Peritoneum (tissue), 1 donor: ENCODE data around the gene SNX3.

- PRO-cap, result no peak
Observed at GRCh38 chr6:106129518-106130066, 43.5 kb downstream of the PRDM1 start.

GRCh38 chr6:106309830-106310416 is 15.6 kb downstream of the ATG5 start:
- PRO-cap, result no peak

DNA sequence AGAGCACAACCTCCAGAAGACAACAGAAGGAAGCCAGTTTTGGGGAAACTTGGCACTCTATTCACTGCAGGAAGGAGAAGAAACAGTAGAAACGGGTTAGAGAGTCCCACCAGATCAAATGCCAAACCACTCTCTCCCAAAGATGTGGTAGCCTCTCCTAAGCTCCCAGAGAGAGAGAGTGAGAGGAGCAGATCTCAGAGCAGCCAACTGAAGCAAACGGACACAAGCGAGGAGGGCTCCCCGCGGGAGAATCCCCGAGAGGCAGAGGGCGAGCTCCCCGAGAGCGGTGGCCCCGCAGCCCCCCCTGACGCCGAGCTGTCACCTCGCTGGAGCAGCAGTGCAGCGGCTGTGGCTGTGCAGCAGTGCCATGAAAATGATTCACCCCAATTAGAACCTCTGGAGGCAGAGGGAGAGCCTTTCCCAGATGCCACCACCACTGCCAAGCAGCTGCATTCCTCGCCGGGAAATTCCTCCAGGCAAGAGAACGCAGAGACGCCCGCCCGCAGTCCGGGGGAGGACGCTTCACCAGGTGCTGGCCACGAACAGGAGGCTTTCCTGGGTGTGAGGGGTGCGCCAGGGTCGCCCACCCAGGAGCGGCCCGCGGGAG is 117.8 kb downstream of the RTN4IP1 start:
- PRO-cap, result no peak

GRCh38 chr6:106513615-106514318 is 115.5 kb downstream of the RTN4IP1 start:
- PRO-cap, result no peak

GRCh38 chr6:106541042-106541241 is 88.4 kb downstream of the RTN4IP1 start:
- PRO-cap, result no peak

- PRO-cap, result no peak
Observed at GRCh38 chr6:106694321-106694722, 64.9 kb downstream of the QRSL1 start.

GRCh38 chr6:106750579-106751108 is 121.3 kb downstream of the QRSL1 start:
- PRO-cap, result no peak

- PRO-cap, result no peak
Observed at GRCh38 chr6:106888091-106888848, 86.3 kb downstream of the CD24 start.

DNA sequence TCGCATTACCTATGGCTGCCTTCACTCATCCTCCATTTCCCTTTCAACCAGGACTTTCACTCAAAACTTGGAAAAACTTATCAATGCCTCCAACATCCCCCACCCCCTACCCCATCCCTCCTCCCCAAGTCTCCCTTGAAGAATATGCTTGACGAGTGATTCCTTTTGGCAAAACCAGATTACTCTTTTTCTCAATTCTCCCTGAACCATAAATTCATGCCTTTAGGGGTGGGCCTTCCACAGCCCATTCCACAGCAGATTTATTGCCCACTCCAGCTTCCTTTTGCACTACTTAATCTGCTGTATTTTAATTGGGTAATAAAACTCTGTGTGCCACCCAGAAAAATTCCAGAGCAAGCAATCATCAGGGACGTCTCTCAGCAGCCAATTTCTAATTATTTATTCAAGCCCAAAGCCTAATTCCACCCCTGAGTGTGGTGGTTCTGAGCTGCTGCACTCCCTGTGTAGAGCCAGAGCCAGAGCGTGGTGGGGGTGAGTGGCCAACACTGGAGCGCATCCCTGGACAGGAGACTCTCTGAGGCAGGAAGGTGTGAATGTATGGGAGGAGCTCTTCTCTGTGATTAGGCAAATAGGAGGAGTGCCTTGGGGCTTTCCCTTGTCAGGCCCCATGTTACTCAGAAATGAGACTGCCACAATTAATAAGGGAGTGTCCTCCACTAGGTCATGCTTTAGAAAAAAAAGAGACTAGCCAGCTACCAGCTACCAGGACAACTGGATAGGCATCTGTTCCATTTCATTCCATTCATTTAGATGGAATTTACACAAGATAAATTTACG is 66.2 kb downstream of the CD24 start:
- PRO-cap, result no peak

- PRO-cap, result no peak
Observed at GRCh38 chr6:106972298-106972911, 2.1 kb downstream of the CD24 start.

- PRO-cap, result no peak
Observed at GRCh38 chr6:106976394-106976755, 1.8 kb upstream of the CD24 start.

GRCh38 chr6:107489319-107490024 is 445 bp upstream of the SOBP start:
- PRO-cap, result no peak

DNA sequence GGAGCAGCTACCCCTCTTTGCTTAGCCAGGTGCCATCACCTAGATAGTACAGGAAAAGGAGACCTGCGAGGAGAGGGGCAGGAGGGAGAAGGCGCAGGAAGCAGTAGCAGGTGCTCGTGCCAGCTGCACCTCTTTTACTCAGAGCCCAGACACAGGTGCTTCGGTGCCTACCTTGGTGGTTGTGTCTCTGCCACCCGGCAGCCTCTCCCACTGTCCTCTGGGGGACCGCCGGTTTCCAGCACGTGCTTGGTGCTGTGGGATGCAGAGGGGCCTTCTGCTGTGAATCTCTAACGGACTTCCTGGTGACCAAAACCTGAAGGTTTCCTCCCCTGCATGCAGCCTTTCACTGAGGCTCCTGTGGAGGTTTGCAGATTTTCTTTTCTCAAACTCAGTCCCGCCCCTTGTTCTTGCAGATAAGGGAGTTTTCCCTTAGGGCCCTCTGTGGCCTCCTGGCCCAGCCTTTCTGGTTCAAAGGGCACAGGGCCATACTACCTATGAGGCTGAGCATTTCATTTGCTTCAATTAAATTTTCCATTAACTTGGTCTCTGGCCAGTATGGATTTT is 92.2 kb downstream of the SCML4 start:
- PRO-cap, result no peak

DNA sequence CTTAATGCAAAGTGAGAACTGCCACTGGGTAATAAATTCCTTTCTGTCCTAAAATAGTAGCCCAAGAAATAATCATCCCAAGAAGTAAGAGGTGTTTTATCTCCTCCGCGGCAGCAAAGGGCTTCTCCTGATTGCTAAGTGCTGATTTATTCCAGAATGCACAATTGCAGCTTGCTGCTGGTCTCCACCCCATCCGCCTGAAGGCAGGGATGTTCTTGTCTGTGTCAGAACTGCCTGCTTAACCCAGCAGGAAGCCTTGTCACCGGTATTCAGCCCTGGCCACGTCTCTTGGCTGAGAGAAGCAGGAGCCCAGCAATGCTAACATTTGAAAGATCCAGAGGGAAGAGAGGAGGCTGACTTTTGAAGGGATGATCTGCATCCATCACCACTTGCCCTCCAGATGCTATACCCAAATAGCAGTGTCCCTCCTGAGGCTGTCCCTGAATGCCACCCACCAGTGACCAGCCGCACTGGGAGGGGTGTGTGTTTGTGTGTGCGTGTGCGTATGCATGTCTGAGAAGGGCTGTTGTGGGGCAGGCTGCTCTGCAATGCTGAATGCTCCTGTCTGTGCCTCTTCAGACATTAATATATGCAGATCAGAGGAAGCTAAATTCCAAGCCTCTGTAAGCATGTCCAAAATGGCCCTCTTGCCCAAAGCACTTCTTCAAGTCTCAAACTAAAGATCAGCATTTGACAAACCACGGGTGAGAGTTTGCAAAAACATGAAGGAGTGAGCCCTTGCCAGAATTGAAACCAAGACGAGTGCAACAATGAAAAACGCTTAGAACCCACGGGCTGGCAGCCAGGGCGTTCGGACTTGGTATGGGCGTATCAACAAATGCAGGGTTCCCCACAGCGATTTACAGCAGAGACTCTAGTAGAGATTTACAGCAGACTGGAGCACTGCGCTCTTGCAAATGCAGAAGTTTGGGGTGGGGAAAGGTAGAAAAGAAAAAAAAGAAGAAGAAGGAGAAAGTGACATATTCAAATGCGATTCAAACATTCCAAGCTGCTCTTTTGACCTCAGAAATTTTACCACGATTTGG is 3.9 kb downstream of the SCML4 start:
- PRO-cap, result no peak

GRCh38 chr6:107890794-107891891 is 66.9 kb downstream of the SEC63 start:
- PRO-cap, result no peak

DNA sequence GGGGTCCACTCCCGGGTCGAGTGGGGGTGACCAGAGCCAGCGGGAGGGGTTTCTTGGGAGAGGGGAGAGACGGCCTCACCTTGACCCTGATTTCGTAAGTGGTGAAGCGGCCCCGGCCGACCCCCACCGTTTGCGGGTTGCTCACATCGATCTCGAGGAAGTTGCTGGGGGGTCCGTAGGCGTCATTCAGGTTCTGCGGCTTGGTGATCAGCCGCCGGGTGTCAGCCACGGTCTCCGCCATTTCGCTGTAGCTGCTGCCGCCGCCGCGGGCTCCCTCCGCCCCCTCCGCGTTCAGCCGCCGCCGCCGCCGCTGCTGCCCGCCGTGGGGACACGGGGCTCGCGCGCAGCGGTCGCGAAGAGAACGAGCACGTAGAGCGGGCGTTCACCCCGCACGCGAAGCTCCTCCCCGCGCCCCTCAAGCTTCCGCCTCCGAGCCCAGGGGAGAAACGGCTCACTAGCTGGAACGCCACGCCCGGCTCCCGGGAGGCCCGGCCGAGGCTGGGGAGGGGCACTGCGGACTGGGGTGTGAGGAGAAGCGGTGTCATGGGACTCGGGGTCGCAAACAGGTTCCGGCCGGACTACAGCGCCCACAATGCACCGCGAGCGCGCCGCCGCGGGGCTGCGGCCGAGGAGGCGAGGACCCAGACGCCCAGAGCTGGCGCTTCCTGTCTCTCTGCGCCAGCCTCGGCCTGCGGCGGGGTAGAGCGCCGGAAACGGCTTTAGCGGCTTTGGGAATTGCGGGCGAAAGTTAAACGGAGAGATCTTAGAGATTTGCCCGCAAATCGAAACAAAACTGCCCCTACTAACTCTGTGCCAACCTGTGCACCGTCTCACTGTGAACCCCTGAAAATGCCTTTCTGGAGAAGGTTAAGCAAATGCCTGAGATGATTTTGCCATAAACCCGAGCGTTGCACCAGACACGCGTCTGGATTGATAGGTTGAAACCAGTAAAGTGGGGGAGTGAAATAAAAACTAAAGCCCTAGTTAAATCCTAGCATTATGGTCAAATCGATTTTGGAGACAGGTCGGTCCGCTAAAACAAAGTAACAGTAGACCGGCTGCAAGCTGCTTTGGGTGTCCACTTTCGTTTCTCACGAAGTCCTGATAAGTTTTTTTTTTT is at the start of gene SNX3:
SNX3 (minus strand) TSS at position 360 of the 1,120 bp plus-strand sequence.
- PRO-cap, result no peak

DNA sequence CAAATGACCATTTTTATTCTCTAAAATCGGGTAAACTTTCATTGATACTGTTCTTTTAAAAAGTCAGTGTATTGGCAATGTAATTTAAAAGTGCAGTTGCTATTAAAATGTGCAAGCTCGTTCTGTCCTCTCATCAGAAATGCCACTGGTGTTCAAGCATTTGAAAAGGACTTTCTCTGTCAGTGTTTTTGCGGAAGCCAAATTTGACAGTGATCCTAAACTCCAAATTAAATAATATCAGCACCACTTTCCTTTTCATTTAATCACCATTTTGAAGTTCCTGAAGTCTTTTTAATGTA is 69.6 kb downstream of the AFG1L start:
- PRO-cap, result no peak

GRCh38 chr6:108546343-108546748 is 14.4 kb upstream of the FOXO3 start:
- PRO-cap, result no peak

GRCh38 chr6:108557078-108557741 is 3.5 kb upstream of the FOXO3 start:
- PRO-cap, result no peak

- PRO-cap, result no peak
Observed at GRCh38 chr6:108558439-108558578, 2.4 kb upstream of the FOXO3 start.